ENCODE measurements around a stretch of chr2.

CAGE:
- cytosol, long polyA minus RNA, result no peak
- cytosol, long polyA plus RNA, result no peak
- long polyA plus RNA, result no peak
- nucleus, long polyA minus RNA, result no peak
- nucleus, long polyA plus RNA, result no peak
These were observed 17.8 kb downstream of the NRP2 start for GRCh38 chr2:205700099-205700600.

DNA sequence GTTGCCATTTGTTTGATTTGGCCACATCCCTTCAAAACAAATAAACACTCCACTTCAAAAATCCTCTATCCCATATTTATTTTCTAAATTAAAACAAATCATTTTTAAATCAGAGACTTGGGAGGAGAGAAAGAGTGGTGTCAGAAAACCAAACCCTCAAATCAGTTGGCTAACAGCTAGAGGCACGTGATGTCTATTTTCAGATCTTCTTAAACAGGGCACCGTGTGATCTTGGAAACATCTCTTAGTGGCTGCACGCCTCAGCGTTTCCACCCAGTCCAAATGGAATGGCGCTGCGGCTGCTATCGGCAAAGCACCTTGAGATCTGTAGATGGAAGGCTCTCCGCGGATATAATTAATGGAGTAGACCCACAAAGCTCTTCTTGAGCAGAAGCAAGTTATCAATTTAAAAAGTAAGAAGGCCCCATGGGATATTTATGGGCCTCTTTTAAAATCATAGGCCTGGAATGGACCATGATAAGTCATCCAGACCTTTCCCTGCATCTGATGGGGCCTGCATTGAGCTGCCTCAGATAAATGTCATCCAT is 50.0 kb downstream of the NRP2 start:
CAGE:
- cytosol, long polyA minus RNA, result no peak
- cytosol, long polyA plus RNA, result no peak
- long polyA plus RNA, result no peak
- nucleus, long polyA minus RNA, result no peak
- nucleus, long polyA plus RNA, result no peak

GRCh38 chr2:205768926-205769365 is 86.6 kb downstream of the NRP2 start:
CAGE:
- cytosol, long polyA minus RNA, result no peak
- cytosol, long polyA plus RNA, result no peak
- long polyA plus RNA, result no peak
- nucleus, long polyA minus RNA, result no peak
- nucleus, long polyA plus RNA, result no peak

GRCh38 chr2:205771057-205771456 is 88.8 kb downstream of the NRP2 start:
CAGE:
- cytosol, long polyA minus RNA, result no peak
- cytosol, long polyA plus RNA, result no peak
- long polyA plus RNA, result no peak
- nucleus, long polyA minus RNA, result no peak
- nucleus, long polyA plus RNA, result no peak

GRCh38 chr2:205988986-205989908 is 96.7 kb downstream of the INO80D start:
CAGE:
- cytosol, long polyA minus RNA, result no peak
- cytosol, long polyA plus RNA, result no peak
- long polyA plus RNA, result no peak
- nucleus, long polyA minus RNA, result no peak
- nucleus, long polyA plus RNA, result no peak

DNA sequence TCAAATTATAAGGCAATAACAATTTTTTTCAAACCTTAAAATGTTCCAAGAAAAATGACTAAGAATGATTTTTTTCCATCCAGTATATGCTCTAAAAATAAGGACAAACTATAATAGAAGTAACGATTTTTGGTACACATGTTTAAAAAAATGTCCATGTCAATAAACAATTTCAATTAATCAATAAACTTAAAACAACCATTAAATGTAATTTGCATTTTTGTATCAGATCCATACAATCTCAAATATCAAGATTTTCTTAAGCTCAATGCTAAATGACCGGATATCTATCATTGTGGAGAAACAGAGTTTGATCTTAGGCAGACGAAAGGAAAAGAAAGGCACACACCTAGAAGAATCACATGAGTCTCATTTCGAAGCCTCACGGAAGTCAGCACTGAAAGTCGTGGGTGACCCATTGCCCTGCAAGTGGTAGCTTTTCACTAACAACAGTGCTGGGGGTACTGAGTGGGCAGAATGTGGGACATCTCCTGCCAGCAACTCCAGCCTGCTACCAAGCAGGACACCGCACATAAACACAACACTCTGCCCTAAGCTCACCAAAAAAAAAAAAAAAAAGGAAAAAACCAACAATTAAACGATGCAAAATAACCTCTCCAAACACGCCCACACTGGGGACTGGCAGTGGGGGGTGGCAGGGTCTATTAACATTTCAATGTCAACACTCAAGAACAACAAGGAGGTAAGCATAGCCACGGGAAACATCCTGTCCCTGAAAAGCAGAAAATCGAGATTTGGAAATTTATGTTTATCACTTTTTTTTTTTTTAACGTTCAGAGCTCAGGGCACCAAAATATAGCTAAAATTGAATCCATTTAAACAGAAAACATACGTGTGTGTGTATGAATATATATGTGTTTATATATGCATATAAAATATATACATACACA is 2.4 kb downstream of the INO80D start:
CAGE:
- cytosol, long polyA minus RNA, result no peak
- cytosol, long polyA plus RNA, result no peak
- long polyA plus RNA, result no peak
- nucleus, long polyA minus RNA, result no peak
- nucleus, long polyA plus RNA, result no peak

DNA sequence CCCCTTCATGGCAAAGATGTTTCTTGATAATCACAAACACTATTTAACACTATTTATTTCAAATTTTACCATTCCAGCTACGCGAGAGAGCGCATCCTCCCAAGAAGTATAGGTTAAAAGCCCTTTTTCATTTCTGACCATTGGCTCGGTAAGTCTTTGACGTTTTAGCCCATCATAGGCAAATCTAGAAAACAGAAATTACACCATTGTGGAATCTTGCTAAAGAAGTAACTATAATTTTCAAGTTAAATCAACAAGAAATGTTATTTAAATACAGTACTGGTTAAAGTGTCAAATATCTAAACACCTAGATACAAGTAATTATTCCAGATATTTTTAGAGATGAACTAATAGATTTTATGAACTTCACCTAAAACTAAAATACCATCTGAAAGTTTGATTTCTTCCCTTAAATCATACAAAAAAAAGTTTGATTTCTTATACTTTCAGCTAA is 15.3 kb downstream of the NDUFS1 start:
CAGE:
- cytosol, long polyA minus RNA, result no peak
- cytosol, long polyA plus RNA, result no peak
- long polyA plus RNA, result no peak
- nucleus, long polyA minus RNA, result no peak
- nucleus, long polyA plus RNA, result no peak

GRCh38 chr2:206148793-206149159 is 10.5 kb downstream of the NDUFS1 start:
CAGE:
- cytosol, long polyA minus RNA, result no peak
- cytosol, long polyA plus RNA, result no peak
- long polyA plus RNA, result no peak
- nucleus, long polyA minus RNA, result no peak
- nucleus, long polyA plus RNA, result no peak

CAGE:
- cytosol, long polyA minus RNA, result no peak
- cytosol, long polyA plus RNA, result no peak
- long polyA plus RNA, result no peak
- nucleus, long polyA minus RNA, result no peak
- nucleus, long polyA plus RNA, result no peak
These were observed 992 bp downstream of the NDUFS1 start for GRCh38 chr2:206158203-206158700.

CAGE:
- cytosol, long polyA minus RNA, result no peak
- cytosol, long polyA plus RNA, result no peak
- long polyA plus RNA, result no peak
- nucleus, long polyA minus RNA, result no peak
- nucleus, long polyA plus RNA, result no peak
These were observed 93.9 kb downstream of the KLF7 start for GRCh38 chr2:207071729-207072317.

CAGE:
- cytosol, long polyA minus RNA, result no peak
- cytosol, long polyA plus RNA, result no peak
- long polyA plus RNA, result no peak
- nucleus, long polyA minus RNA, result no peak
- nucleus, long polyA plus RNA, result no peak
These were observed 92.1 kb downstream of the KLF7 start for GRCh38 chr2:207073498-207074148.

DNA sequence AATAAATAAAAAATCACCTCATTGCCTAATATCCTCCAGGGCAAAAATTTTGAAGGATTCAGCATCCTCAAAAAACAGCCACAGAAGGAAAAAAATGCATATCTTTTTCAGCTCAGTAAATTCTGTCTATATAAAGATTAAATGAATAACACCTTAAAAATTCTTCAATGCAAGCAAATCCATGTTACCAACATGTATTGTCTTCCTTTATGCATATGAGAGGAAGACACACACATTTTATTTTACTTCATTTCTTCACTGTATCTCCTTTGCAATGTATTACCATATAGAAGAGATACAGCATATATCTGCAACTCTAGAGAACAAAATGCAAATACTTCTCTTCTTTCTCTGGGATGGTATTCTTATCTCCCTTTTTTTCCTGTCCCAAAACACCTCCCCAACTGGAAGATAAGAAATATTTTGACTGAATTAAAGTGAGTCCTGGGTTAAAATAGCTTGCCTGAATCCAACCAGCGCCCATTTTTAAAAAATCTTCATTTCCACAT is 45.5 kb downstream of the KLF7 start:
CAGE:
- cytosol, long polyA minus RNA, result no peak
- cytosol, long polyA plus RNA, result no peak
- long polyA plus RNA, result no peak
- nucleus, long polyA minus RNA, result no peak
- nucleus, long polyA plus RNA, result start-site peak on the minus strand centred at position 65 of the sequence, 100 bp wide, 60 and 22 reads in 2 replicates

DNA sequence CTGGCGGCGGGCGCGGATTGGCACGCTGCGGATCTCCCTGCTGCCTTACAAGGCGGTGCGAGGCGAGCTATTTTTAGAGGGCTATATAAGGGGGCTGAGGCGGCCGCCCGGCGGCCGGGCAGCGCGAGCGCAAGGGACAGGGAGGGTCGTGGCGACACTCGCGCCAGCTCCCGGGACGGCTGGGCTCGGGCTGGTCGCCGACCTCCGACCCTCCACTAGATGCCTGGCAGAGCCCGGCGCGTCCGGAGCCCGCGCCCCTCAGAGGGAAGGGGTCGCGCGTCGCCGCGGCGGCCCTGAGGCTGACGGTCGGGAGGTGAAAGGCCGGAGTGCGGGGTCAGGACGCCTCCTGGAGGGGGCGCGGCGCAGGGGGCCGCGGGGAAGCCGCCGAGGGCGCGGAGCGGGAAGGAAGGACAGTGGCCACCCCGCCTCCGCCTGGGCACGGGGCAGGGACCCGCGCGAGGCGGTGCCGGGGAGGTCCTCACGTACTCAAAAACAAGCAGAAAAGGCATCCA is 579 bp upstream of the KLF7 start:
CAGE:
- cytosol, long polyA minus RNA, result no peak
- cytosol, long polyA plus RNA, result no peak
- long polyA plus RNA, result no peak
- nucleus, long polyA minus RNA, result start-site peak on the plus strand centred at position 109 of the sequence, 67 bp wide, 13 reads
- nucleus, long polyA plus RNA, result no peak

DNA sequence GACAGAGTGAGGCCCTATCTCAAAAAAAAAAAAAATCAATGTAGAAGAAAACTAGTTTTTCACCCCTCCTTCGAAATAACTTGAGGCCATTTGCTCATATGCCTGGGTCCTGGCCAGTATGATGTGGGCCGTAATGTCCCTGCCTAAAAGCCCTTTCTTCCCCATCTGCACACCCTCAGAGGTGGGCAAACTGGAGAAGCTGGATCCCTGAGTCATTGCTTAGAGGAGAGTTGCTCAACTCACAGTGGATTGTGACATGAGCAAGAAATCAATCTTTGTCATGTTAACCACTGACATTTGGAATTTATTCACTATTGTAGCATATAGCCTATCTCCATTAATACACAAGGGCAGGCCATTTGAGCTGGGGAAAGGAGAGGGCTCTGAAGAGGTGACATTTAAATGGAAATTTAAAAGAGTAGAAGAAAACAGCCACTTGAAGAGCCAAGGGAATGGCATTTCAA is 7.5 kb upstream of the METTL21A start:
CAGE:
- cytosol, long polyA minus RNA, result no peak
- cytosol, long polyA plus RNA, result no peak
- long polyA plus RNA, result no peak
- nucleus, long polyA minus RNA, result no peak
- nucleus, long polyA plus RNA, result no peak

GRCh38 chr2:207766933-207768219 is 2.3 kb downstream of the FZD5 start:
CAGE:
- cytosol, long polyA minus RNA, result no peak
- cytosol, long polyA plus RNA, result no peak
- long polyA plus RNA, result no peak
- nucleus, long polyA minus RNA, result no peak
- nucleus, long polyA plus RNA, result no peak

DNA sequence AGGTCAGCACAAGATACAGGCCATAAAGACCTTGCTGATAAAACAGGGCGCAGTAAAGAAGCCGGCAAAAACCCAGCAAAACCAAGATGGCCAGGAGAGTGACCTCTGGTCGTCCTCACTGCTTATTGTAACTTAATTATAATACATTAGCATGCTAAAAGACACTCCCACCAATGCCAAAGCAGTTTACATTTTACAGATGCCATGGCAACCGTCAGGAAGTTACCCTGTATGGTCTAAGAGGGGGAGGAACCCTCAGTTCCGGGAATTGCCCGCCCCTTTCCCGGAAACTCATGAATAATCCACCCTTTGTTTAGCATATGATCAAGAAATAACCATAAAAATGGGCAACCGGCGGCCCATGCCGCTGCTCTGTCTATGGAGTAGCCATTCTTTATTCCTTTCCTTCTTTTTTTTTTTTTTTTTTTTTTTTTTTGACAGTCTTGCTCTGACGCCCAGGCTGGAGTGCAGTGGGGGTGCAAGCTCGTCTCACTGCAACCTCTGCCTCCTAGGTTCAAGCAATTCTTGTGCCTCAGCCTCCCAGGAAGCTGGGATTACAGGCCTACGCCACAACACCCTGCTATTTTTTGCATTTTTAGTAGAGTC is 2.8 kb upstream of the FZD5 start:
CAGE:
- cytosol, long polyA minus RNA, result no peak
- cytosol, long polyA plus RNA, result no peak
- long polyA plus RNA, result no peak
- nucleus, long polyA minus RNA, result no peak
- nucleus, long polyA plus RNA, result no peak

GRCh38 chr2:207831722-207832408 is 62.2 kb upstream of the FZD5 start:
CAGE:
- cytosol, long polyA minus RNA, result no peak
- cytosol, long polyA plus RNA, result no peak
- long polyA plus RNA, result no peak
- nucleus, long polyA minus RNA, result no peak
- nucleus, long polyA plus RNA, result no peak

GRCh38 chr2:207845786-207845947 is 76.0 kb upstream of the FZD5 start:
CAGE:
- cytosol, long polyA minus RNA, result no peak
- cytosol, long polyA plus RNA, result no peak
- long polyA plus RNA, result no peak
- nucleus, long polyA minus RNA, result no peak
- nucleus, long polyA plus RNA, result no peak

DNA sequence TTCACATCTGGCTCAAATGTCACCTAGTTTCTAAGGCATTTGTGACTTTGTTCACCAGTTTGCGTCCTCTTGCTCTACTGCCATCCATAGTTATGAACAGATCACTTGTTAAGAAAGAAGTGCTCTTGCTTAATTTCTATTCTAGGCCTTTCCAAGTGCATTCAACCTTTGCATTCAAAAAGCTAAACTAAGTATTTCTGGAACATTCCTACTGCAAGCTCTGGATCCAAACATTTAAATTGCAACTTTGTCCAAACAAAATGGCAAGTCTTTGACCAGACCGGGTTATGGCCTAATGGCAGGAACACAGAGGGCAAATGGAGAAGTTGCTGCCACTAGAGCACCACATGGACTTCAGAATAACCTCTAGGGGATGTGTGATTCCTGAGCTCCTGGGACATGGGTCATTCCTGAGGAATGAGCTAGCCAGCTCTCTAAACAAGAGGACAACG is 109.6 kb upstream of the FZD5 start:
CAGE:
- cytosol, long polyA minus RNA, result no peak
- cytosol, long polyA plus RNA, result no peak
- long polyA plus RNA, result no peak
- nucleus, long polyA minus RNA, result no peak
- nucleus, long polyA plus RNA, result no peak

DNA sequence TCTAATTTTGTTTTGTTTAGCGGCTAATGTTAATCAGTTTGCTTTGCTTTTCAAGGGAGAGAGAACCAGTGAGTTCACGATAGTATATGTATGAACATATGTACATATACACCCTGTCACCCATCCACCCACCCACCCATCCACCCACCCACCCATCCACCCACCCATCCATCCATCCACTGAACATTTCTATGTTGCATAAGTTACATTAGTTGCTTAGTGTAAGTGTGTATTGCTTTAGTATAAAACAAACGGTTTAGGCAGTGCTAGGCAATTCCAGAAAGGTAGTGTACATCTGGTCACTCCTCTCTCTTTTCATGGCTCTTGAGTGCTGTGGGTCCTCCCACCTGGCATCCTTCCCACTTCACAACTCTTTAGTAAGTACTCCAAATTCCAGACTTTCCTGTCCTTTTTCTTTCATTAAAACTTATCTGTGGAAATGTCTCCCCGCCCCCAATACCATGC is 122.6 kb downstream of the PLEKHM3 start:
CAGE:
- cytosol, long polyA minus RNA, result no peak
- cytosol, long polyA plus RNA, result no peak
- long polyA plus RNA, result no peak
- nucleus, long polyA minus RNA, result no peak
- nucleus, long polyA plus RNA, result no peak

All from keratinocyte (primary cell).